Thoracic aorta (tissue), 1 donor: ENCODE measurements around a stretch of chr19.

- RAMPAGE, long total RNA = no peak
These were observed 2.4 kb downstream of the AP1M1 start for GRCh38 chr19:16199929-16200653.

DNA sequence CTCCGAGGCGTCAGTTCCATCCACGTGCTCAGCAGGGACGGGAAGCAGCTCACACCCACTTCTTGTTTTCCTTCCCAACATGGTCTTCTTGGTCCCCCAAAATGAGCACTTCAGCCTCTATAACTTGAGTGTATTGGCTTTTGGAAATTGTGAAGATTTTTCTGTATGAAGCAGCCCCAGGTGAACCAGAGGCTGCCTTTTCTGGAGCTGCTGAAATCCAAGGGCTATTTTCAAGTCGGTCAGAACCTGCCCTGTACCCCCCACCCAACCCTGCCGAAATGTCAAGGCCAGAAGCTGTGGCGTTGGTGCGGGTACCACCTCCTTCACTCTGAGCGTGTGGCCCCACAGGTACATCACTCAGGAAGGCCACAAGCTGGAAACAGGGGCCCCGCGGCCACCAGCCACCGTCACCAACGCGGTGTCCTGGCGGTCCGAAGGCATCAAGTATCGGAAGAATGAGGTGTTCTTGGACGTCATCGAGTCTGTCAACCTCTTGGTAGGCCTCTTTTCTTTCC, 11.0 kb downstream of the AP1M1 start:
- RAMPAGE, long total RNA = no peak

DNA sequence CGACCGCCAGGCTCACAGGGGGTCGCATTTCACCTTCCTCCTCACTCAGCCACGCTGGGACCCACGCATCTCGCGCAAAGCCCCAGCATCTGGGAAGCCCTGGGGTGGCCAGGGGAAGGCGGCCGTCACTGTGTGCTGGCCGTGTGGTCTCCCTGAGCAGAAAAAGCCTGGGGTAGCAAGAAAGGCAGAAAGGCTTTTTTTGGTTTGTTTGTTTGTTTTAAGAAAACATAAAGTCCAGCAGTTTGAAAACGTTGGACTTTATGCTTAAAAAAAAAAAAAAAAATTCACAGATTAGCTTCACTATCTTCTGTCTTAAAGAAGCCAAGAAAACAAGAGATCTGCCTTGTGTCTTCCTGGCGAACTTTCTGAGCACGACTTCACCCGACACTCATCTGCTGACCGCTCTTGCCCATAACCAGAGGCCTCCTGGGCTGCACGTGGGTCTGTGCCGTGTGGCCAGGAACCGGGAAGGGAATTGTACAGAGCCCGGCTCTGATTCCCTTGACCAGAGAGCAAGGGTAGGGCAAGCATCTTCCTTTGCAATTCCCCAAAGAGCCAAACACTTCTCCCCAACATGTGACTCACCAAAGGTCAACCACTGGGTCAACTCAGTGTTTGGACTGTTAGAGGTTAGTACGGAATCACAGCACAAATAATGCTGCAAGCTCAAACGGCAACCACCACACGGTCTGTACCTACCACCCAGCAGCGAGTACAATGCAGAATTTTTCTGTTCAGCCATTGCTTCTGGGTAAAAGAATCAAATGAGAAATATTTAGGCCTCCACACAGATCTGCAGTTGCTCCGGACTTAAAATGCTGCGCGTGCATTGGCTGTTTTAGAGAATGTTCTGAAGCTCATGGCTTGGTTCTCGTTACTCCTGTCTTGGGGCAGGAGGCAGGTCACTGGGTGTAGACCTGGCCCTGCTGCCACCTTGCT, 48.9 kb downstream of the KLF2 start:
- RAMPAGE, long total RNA = no peak

- RAMPAGE, long total RNA = no peak
These were observed 73.1 kb downstream of the KLF2 start for GRCh38 chr19:16397383-16398513.

DNA sequence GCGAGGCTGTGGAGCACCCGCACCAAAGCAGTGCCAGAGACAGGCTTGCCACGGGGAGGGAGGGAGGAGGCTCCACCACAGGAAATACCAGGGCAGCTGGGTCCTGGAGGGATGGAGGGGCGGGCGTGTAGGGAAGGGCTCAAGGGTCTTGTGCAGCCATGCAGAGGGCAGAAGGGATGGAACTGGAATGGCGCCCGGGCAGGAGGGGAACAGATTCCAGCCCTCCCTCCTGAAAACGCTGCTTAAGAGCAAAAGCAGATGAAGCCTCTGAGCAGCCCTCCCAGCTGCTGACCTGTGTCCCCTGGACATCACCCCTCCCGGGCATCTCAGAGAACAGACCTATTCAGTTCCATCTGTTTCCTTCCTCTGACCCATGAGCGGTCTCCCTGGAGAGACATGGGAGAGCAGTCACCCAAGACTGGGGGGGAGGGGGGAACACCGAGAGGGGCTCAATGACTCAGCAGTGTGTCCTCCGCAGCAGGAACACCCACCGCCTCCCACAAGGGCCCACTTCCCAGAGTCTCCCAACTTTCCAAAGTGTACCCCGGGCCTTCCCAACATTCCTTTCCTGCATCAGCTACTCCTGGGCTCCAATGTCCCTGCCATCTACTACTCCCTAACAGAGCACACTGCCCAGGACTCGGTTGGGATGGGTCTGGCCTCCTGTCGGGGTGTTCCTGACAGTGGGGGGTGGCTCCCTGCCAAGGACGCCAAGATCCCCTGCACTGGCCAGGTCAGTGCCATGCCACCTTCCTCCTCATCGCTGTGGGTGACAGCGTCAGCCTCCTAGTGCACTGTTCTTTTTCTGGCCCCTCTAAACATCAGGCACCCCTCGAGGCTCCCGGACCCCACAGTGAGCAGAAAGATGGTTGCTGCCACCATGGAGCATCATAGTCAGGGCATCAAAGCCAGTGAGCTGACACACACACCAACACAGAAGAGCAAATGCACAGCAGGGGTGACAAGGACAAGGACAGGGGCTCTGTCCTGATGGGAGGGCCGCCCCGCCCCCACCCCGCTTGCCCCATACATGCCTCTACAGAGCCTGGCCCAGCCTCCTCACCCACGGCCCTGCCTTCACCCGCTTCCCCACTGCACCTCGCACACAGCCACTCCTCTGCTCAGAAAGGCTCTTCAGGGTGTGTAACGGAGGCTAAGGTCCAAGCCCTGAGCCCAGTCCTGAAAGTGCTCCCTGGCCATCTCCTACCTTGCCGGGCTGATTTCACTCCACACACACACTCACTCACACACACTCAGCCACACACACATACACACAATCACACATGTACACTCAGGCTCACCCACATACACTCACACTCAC, 13.9 kb downstream of the EPS15L1 start:
- RAMPAGE, long total RNA = no peak

DNA sequence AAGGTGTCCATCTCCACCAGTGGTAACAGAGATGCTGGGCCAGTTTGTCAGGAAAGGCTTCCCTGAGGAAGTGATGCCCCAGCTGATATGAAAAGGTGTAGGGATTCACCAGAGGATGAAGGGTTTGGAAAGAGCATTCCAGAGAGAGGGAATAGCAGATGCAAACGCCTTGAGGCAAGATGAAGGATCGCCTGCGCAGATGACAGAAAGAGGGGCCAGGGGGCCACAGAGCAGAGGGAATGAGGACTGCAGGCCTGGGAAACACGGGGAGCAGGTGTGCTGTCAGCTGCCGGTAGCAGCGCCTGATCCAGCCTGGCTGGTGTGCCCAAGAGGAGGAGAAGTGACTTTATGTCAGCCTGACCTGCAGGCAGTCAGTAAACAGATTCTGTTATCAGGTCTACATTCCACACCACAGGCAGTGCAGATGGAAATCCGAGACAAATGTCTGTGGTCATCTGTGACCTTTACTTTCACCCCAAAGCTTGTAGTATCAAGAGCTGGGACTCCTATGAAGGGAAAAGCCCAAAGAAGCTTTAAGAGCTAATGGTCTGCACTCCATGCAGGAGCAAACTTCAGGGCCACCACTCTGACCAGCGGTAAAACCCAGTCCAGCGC, 7.9 kb downstream of the EPS15L1 start:
- RAMPAGE, long total RNA = no peak

- RAMPAGE, long total RNA = no peak
These were observed 4.8 kb downstream of the C19orf44 start for GRCh38 chr19:16500769-16501533.

- RAMPAGE, long total RNA = no peak
These were observed 22.8 kb downstream of the C19orf44 start for GRCh38 chr19:16519002-16519469.

DNA sequence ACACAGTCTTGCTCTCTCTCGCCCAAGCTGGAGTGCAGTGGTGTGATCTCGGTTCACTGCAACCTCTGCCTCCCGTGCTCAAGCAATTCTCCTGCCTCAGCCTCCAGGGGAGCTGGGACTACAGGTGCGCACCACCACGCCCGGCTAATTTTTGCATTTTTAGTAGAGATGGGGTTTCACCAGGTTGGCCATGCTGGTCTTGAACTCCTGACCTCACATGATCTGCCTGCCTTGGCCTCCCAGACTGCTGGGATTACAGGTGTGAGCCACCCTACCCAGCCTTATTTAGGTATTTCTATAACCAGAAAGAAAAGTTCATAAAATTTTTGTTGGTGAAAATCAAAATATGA, 1.5 kb upstream of the CHERP start:
- RAMPAGE, long total RNA = no peak

DNA sequence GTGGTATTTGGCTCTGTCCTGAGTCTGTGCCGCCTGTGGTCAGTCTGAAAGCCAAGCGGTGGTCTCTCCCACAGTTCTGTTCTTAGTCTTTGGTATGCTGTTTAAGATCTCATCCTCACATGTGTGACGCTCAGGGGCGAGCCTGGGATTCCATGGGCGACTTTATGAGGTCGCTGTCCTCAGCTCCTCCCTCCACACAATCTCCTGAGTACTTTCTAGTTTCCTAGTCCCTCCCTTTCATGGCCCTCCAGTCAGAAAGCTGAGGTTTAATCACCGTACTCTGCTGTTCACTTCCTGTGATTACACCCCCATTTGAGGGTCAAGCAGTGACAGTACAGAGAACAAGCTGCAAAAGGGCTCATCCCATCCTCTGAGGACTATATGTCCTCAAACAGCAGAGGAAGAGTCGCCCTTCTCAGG, 12.2 kb downstream of the SLC35E1 start:
- RAMPAGE, long total RNA = no peak

GRCh38 chr19:16573729-16574286, 1.6 kb upstream of the SLC35E1 start:
- RAMPAGE, long total RNA = no peak

DNA sequence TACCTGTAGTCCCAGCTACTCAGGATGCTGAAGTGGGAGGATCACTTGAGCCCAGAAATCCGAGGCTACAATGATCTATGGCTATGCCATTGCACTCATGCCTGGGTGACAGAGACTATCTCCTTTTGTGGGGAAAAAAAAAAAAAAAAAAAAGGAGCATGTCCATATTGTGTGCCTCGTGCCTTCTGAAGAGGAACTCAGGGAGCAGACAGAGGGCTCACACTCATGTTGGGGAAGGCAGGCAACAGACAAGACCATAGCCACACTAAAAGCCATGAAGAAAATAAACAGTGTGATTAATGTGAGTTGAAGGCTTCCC, 20.8 kb downstream of the MED26 start:
- RAMPAGE, long total RNA = no peak

- RAMPAGE, long total RNA = no peak
These were observed 1.1 kb downstream of the MED26 start for GRCh38 chr19:16626692-16627560.

GRCh38 chr19:16869354-16870035, 19.3 kb upstream of the F2RL3 start:
- RAMPAGE, long total RNA = no peak

DNA sequence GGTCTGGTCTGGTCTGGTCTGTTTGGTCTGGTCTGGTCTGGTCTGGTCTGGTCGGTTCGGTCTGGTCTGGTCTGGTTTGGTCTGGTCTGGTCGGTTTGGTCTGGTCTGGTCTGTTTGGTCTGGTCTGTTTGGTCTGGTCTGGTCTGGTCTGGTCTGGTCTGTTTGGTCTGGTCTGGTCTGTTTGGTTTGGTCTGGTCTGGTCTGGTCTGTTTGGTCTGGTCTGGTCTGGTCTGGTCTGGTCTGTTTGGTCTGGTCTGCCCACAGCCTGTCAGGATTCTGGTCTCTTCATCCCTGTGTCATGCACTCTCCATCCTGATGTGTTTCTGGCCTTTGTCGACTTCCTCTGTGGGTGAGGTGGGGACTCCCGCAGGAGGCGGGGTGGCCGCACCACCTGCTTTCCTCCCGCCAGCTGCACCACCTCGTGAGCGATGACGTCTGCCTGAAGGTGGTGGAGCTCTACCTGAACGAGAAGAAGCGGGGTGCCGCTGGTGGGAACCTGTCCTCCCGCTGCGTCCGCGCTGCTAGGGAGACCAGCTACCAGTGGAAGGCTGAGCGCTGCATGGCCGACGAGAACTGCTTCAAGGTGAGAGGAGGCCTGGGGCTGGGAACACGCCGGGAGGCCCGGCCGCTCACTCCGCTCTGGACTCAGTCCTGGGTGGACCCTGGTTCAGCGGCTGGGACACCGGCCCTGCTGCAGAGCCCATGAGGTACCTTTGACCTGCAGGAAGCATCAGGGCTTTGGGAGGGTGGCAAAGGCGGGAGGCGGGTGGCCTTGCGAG, 13.0 kb upstream of the F2RL3 start:
- RAMPAGE, long total RNA = no peak

GRCh38 chr19:17042012-17042549, 15.5 kb upstream of the CPAMD8 start:
- RAMPAGE, long total RNA = no peak

GRCh38 chr19:17091579-17092535, 16.3 kb downstream of the MYO9B start:
- RAMPAGE, long total RNA = no peak

DNA sequence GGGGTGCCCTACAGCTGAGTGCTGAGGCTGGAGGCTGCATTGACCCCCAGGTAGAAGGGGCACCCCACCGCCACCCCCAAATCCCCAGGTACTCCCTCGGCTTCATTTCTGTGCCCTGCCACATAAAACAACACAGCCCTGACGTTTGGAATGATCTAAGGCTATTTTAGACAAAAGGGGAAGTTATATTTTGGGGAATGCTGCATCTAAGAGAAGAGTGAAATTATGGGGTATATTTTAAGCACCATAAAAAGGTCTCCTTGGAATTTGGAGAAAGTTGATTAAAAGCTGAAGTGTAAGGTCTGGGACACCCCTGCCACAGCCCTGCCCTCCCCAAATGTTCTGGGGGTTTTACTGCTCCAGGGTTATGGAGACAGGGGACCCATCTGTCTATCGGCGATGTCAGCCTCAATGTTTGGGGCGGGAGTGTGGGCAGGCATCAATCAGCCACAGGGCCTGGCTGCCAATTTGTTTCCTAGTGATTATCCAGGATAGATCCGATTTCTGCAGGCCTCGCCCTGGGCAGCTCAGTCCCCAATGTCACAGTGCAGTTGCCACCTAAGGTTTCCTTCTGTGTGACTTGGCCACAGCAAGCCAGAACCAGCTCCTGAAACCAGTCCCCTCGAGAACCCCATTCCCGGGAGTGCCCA, 41.3 kb downstream of the MYO9B start:
- RAMPAGE, long total RNA = no peak

DNA sequence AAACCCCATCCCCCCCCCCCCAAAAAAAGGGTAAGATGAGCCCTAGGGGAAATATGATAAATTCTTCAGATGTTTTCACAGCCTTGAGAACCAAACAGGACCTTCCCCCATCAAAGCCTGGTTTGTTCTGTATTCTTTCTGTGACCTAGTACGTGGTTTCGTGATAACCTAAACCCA, 49.6 kb downstream of the MYO9B start:
- RAMPAGE, long total RNA = no peak

DNA sequence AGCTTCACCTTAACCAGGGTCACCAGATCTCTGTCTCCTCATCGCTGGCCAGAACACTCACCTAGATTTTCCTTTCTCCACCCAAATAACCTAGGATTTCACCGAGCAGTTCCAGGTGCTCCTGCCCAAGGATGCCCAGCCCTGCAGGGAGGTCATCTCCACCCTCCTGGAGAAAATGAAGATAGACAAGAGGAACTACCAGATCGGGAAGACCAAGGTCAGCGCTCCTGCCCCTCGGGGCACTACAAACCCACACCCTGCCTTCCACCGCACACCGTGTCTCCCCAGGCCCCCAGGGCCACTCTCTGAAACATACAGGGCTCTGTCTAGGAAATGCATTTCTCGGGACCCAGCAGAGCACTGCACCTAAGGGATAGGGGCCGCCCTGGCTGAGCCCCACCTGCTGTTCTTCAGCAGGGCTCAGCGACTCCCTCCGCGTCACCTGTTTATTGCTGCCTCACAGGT, 24.1 kb upstream of the USE1 start:
- RAMPAGE, long total RNA = no peak